Tongue (tissue), 2 donors: ENCODE measurements around a stretch of chr2.

GRCh38 chr2:113201142-113201509 is 27.4 kb downstream of the PSD4 start:
- RAMPAGE, long total RNA = no peak

DNA sequence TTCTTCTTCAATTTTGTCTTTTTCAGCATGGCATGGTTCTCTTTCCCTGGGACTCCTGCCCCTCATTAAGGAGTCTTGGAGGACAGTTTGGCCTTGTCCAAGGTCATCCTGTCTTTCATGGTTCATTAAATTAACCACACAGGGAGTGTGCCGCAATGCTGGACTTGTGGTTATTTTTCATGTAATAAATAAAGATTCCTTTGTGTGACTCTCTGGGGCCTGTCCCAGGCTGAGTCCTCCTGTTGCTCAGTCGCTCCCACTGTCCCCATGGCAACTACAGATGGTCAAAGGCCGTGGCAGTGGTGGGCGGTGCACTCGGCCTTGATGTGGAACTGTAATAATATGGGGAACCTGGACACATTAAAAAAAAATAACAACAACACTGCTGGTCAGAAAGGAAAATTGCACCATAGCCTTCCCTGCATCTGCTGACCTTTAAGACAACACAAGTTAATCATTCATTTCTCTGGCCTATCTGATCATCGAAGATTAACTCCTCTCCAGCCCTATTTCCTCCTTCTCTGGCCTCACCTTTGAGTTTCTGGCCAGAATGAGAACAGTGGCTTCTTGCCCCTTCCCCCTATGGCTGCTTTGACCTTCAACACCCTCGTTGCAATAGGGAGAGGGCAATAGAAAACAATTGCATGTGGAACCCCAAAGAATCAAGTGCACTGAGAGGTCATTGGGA is 44.6 kb downstream of the PSD4 start:
- RAMPAGE, long total RNA = no peak

- RAMPAGE, long total RNA = no peak
Measured at GRCh38 chr2:113542545-113542853, 44.0 kb downstream of the FOXD4L1 start.

- RAMPAGE, long total RNA = no peak
Measured at GRCh38 chr2:113602020-113602431, 25.0 kb upstream of the RABL2A start.

- RAMPAGE, long total RNA = no peak
Measured at GRCh38 chr2:113603247-113604665, 23.3 kb upstream of the RABL2A start.

- RAMPAGE, long total RNA = no peak
Measured at GRCh38 chr2:113818304-113819035, 62.0 kb upstream of the SLC35F5 start.

GRCh38 chr2:113876592-113877336 is 13.1 kb upstream of the ACTR3 start:
- RAMPAGE, long total RNA = no peak

DNA sequence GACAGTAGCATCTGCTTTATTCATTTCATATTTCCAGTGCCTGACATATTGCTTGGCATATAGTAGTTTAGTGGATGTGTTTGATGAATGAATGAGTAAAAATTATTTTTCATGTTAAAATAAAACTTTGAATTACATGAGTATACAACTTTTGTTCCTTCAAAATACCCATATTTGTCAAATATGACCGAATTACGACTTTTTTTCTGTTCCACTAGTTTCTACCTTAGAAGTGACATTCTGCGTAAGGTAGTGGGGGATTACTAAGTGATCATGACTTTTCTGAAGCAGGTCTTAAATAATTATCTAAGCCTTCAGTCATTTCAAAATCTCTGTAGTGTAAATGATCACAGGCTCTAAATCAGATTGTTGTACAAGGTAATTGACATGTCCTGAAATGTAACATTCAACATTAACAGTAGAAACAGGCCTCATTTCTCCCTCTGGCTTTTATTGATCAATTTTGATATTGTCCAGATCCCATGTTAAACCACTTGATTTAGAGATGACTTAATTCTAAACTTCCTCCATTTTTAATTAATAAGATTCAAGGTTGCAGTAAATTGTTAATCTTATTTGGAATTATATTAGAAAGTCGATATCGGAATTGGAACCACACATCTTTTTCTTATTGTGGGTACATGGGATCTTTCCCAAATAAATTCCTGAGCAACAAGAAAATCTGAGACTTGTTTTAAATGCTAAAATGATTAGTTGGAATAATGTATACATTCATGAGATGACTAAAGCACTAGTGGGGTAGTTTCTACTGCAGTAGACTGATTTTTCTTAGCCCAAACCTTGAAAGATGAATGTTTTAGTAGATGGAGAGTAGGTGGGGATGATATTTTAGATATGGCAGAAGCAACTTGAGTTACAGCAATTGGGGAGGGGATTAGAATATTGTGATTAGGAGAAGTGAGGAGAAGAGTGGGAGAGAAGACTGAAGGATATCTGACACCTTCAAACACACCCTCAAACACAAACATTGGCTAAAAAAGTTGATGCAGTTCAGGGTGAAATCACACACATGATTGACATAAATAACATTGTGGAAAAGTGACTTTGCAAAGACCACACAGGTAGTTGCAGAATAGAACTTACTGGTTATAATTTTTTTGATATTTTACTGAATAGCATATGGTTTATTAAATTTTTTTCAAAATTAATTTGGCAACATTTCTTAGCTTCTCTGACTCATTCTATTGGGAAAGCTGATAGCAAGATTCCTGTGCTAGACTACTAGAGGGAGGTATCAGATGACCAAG is 72.5 kb downstream of the ACTR3 start:
- RAMPAGE, long total RNA = no peak

GRCh38 chr2:113963217-113963909 is 73.5 kb downstream of the ACTR3 start:
- RAMPAGE, long total RNA = no peak

DNA sequence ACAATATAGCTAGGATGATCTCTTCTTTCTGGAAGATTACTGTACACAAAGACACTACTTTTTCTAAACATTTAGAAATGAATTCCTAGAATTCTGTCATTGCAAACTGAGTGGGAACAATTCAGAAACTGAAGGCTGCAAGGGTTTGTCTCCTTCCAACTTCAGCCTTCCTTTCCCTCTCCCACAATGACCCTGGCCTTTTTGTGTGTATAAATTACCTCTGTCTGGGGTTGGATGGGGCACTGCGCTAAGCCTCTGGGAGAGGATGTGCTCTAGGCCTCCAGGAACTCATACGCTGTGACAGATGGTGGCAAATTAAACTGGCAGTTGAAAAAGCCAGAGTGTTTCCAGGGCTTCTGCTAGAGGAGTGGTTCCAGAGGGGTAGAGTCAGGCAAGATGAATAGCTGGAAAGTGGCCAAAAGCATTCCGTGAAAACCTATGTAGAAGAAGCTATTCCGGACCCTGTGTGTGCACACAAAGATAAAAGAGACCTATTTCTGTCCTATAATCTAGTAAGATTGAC is 84.7 kb downstream of the ACTR3 start:
- RAMPAGE, long total RNA = no peak

DNA sequence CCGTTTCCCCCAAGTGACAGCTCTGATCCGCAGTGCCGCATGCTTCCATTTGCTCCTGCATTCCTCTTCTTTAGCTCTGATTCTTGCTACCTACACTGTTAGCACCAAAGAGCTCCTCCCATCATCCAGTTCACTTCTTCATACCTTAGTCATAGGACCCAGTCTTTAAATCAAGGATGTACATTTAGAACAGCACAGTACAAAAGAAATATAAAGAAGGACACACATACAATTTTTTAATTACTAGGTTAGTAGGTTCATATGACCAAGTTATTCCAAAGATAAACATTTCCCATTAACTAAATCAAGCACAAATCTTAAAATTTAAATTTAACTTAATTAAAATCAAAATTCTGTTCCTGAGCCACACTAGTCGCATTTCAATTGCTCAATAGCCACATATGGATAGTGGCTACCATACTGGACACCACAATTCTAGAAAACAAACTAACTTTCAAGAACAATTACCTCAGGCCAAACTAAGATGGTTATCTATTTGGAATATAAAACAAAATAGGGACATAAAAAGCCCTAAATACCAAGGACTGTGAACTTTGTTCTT is 32.4 kb downstream of the CCDC93 start:
- RAMPAGE, long total RNA = no peak

GRCh38 chr2:118000472-118001096 is 13.3 kb downstream of the CCDC93 start:
- RAMPAGE, long total RNA = no peak

DNA sequence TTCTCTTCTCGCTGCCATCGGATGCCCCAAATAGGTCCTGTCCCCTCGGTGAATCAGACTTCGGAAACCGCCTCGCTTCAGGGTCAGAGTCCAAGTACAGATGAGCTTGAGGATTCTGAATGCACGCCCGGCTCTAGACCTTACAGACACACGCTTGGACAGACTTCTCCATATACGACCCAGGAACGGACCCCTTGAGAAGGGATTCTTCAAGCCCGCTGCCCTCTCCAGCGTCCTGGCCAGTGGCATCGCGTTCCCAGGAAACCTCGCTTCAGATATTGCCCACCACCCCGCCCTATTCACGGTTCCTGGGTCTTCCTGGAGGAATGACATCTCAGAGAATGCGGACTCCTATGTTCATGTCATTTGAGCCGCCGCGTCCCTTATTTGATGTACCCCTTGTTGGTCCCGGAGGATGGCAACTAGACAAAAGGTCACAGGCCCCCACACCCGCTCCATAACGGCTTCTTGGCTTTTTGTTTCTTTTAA is 521 bp upstream of the CCDC93 start:
- RAMPAGE, long total RNA = no peak

GRCh38 chr2:118077471-118078193 is 10.6 kb upstream of the INSIG2 start:
- RAMPAGE, long total RNA = no peak

- RAMPAGE, long total RNA = no peak
Measured at GRCh38 chr2:118177184-118177714, 89.0 kb downstream of the INSIG2 start.

- RAMPAGE, long total RNA = no peak
Measured at GRCh38 chr2:118185008-118186049, 97.1 kb downstream of the INSIG2 start.

GRCh38 chr2:118224955-118225326 is 136.7 kb downstream of the INSIG2 start:
- RAMPAGE, long total RNA = no peak

DNA sequence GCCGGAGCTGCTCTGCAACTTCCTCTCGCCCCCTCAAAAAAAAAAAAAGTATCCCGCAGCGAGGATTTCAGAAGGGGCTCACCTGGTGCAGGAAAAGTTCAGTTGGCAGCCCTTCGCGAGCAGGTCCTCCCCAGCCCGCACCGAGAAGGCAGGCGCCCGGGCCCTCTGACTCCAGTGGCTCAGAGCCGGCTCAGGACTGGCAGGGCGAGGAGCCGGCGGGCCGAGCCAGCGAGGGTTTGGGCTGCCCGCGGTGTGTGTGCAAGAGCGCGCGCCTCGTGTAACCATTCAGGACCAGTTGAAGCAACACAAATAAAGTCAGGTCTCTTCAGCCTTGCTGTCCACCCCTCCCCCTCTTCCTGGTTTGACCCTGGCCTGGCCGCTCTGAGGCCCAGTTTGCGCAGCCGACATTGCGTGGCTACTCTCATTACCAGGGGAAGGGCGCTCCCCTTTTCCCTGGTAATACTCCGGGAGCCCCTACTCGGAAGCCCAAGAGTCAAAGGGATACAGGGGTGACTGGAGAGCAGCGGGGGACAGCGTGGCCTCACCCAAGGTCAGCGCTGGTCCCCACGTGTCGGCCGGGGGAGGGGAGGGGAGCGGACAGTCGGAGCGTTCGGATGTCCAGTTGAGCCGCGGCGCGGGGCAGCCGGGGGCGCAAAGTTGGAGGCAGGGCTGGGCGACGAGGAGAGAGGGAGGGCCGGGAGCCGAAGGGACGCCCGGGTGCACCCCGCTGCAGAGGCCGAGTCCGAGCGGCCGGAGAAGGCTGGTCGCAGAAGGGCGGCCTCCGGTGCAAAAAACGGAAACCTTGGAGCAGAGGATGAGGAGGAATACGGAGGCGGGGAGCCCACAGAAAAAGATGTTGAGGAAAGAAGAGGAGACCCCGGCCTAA is 12.3 kb downstream of the EN1 start:
- RAMPAGE, long total RNA = no peak

- RAMPAGE, long total RNA = no peak
Measured at GRCh38 chr2:118846071-118846288, 1.5 kb downstream of the EN1 start.

DNA sequence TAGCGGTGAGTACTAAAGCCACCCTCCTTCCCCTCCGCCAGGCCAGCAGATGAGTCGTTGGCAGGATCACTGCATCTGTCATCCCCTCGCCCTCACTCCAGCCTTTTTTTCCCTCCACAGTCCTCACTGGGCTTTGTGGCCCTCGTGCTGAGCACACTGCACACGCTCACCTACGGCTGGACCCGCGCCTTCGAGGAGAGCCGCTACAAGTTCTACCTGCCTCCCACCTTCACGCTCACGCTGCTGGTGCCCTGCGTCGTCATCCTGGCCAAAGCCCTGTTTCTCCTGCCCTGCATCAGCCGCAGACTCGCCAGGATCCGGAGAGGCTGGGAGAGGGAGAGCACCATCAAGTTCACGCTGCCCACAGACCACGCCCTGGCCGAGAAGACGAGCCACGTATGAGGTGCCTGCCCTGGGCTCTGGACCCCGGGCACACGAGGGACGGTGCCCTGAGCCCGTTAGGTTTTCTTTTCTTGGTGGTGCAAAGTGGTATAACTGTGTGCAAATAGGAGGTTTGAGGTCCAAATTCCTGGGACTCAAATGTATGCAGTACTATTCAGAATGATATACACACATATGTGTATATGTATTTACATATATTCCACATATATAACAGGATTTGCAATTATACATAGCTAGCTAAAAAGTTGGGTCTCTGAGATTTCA is 39.4 kb downstream of the STEAP3 start:
- RAMPAGE, long total RNA = no peak